Measurements from ENCODE around the genes SNAP23 and TTBK2.

- PRO-cap, 4 experiments: no peak in any of the 4 experiments
- RAMPAGE, long total RNA, 2 experiments: no peak in any of the 2 experiments
These were observed 939 bp upstream of the MAPKBP1 start for GRCh38 chr15:41773275-41773815.

- PRO-cap, 4 experiments: no peak in any of the 4 experiments
- RAMPAGE, long total RNA, 2 experiments: no peak in any of the 2 experiments
These were observed 21.4 kb upstream of the JMJD7 start for GRCh38 chr15:41806309-41807053.

GRCh38 chr15:41900556-41901575, 7.0 kb upstream of the SPTBN5 start:
- PRO-cap, 4 experiments: no peak in any of the 4 experiments
- RAMPAGE, long total RNA, 2 experiments: no peak in any of the 2 experiments

GRCh38 chr15:41920229-41920646, 26.4 kb upstream of the SPTBN5 start:
- PRO-cap, 4 experiments: no peak in any of the 4 experiments
- RAMPAGE, long total RNA, 2 experiments: no peak in any of the 2 experiments

DNA sequence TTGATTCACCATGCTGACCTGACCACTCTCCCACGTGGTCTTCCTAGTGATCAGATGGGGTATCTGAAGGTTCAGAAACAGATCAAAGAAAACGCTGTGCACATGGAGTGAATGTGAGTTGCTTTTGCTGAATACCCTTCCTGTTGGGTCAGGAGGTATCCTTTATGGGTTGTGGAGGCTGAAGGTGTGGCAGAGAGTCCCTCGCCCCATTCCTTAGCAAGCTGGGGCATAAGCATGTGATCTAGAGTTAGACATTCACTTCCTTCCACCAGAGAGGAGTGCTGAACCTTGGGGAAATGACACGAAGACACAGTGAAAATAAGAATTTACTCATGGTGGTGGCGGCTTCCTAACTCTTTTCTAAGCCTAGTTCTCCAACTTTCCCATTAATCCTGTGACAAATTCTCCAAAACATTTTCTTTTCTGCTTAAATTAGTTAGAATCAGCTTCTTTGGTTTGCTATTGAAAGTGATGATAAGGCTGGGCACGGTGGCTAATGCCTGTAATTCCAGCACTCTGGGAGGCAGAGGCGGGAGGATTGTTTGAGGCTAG, 27.9 kb upstream of the SPTBN5 start:
- PRO-cap, 4 experiments: no peak in any of the 4 experiments
- RAMPAGE, long total RNA, 2 experiments: no peak in any of the 2 experiments

GRCh38 chr15:41937606-41938083, 34.7 kb downstream of the EHD4 start:
- PRO-cap, 4 experiments: no peak in any of the 4 experiments
- RAMPAGE, long total RNA, 2 experiments: no peak in any of the 2 experiments

DNA sequence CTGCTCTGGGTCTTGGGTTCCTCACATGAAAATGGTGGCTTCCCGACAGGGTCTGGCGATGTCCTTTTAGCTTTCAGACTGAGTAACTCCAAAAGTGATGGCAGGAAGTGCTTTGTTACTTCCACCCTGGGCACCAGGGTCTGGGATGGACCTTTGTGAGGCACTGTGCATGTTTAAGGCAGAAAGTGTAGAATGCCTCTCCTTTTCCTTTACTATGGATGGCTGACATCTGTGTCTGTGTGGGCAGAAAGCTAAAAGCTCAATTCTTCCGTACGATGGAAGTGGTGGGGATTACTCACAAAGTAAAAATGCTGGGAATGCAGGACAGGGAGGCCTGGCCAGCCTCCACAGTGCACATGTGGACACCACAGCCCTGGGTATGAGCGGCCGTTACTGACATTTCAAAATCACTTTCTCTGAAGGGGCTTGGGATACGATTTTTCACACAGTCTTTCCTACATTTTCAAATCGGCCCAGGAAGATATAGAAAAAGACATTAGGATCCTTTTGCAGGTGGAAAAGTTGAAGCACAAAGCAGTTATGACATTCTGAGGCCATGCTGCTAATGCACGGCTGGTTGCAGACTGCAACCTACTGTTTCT, 28.1 kb downstream of the EHD4 start:
- PRO-cap, 4 experiments: no peak in any of the 4 experiments
- RAMPAGE, long total RNA, 2 experiments: no peak in any of the 2 experiments

DNA sequence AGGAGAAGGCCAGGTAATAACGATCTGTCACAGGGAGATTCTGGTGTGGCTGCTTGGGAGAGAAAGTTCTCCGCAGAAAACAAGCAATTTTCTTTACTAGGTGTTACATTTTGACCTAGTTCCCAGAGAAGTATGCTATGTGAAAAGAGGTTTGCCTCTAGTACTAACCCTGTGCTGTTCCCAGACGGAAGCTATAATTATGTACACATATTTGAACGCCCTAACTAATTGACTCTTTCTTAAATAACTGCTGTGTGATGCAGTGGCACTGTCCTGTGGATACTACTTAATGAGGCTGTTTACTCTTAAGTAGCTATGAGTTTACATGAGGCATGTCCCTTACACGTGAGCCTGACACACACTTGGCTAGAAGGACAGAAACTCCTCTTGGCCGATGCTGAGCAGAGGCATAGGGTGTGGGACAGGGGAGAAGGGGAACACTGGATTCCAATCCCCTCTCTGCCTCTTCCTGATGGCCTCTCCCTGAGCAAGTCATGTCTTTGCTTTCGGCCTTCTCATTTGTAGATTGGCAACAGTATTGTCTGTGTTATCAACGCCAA, 21.9 kb downstream of the EHD4 start:
- PRO-cap, 4 experiments: peak in 1 of 4 experiments; most common plus-strand start position 410 of the sequence (in 1); most common minus-strand start position 281 of the sequence (in 1)
- RAMPAGE, long total RNA, 2 experiments: no peak in any of the 2 experiments

GRCh38 chr15:41951422-41951878, 20.9 kb downstream of the EHD4 start:
- PRO-cap, 4 experiments: no peak in any of the 4 experiments
- RAMPAGE, long total RNA, 2 experiments: no peak in any of the 2 experiments

DNA sequence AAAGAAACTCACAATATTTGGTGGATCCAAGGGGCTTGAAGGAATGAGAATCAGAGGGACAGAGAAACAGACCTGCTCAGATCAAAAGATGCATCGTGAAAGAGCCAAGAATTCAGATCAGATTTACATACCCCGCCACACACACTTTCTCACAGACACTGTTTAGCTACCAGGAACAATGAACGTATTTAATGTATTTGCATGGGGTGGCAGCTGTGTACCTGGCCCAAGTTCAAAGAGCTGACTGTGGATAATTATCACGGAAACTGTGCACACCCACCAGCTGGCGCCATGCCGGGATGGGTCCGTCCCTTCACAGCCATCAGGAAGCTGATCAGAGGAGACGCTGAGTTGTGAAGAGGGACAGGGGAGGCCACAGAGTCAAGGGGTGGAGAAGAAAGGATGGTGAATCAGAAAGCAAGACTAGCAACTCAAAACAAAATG, 13.0 kb upstream of the PLA2G4D start:
- PRO-cap, 4 experiments: no peak in any of the 4 experiments
- RAMPAGE, long total RNA, 2 experiments: no peak in any of the 2 experiments

DNA sequence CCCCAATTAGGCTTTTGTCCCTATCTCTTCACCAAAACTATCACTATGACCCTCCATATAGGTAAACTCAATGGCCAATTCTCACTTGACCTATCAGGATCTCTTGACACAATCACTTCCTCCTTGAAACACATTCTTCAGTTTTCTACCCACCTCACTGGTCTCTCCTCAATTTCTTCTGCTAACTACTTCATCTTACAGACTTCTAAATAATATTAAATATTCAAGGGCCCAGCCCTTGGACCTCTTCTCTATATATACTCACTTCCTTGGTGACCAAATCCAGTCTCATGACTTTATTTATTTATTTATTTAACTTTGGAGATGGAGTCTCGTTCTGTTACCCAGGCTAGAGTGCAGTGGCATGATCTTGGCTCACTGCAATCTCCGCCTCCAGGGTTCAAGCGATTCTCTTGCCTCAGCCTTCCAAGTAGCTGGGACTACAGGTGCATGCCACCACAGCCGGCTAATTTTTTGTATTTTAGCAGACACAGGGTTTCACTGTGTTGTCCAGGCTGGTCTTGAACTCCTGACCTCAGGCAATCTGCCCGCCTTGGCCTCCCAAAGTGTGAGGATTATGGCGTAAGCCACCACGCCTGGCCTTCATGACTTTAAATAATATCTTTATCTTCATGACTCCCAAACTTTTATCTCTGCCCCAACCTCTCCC, 26.8 kb upstream of the VPS39 start:
- PRO-cap, 4 experiments: no peak in any of the 4 experiments
- RAMPAGE, long total RNA, 2 experiments: no peak in any of the 2 experiments

DNA sequence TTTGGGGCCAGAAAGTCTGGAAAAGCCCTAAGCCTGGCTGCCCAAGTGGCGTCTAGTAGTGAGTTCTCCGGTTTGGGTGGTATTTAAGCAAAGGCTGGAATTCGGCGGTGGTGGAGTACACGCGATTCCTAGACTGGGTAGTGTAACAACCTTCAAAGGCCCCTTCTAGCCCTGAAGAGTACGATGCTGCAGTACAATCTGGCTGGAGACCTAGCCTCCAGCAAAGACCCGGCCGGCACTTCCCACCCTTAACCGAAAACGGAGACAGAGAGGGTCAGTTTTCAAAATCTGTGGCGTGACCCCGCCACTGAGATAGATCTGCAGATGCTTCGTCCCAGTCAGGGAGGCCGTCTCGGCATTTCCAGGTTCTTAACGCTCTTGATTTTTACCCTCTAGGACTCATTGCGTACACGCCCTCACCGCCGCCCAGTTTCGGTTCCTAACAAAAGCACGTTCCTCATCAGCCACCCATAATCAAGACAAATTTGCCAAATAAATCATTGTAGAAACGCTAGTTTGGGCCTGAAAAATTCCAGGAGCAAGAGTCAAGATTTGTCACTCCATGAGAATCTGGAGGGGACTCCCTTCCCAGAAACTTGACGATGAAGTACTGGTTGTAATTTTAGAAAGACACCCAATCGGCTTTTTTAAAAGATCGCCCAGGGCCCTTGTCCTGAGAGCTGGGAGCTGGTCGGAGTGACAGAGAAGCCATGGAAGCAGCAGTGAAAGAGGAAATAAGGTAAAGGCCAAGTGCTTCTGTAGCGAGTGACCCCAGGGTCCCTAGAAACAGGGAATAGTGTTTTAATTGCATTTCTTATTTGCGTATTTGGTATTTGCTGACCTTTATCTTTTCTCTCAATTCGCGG, 772 bp upstream of the TMEM87A start:
- PRO-cap, 4 experiments: peak in 4 of 4 experiments; most common plus-strand start position 323 of the sequence (in 4); most common minus-strand start position 260 of the sequence (in 3)
- RAMPAGE, long total RNA, 2 experiments: start-site peak on the plus strand in 1 of 2 experiments, centred at positions 479 to 683 of the sequence, 59 to 65 reads per replicate

DNA sequence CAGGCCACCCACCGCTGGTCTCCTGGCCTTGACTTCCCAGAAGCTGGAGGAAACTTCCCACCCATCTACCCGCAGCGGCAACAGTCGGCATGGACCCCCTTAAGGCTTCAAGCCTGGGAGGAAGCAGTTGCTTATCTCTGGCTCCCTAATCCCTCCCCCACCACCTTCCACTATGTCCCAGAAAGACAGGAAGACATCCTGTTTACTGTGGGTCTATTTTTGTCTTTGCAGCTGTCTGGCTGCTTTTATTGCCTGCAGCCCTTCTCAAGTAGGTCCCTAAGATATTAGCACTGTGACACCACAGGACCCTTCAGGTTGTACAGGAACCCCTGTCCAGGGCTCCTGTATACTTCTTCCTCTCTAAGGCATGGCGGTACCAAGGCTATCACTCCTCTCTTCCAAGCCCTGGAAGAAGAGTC, 27.0 kb downstream of the CAPN3 start:
- PRO-cap, 4 experiments: no peak in any of the 4 experiments
- RAMPAGE, long total RNA, 2 experiments: no peak in any of the 2 experiments

GRCh38 chr15:42410700-42411063, 51.4 kb downstream of the CAPN3 start:
- PRO-cap, 4 experiments: no peak in any of the 4 experiments
- RAMPAGE, long total RNA, 2 experiments: no peak in any of the 2 experiments

GRCh38 chr15:42494941-42496159, at the start of gene SNAP23:
Gene SNAP23, plus strand, starts transcription at chr15:42495634.
- PRO-cap, 4 experiments: peak in 4 of 4 experiments; most common plus-strand start chr15:42495678 (in 4); most common minus-strand start chr15:42495470 (in 4)
- RAMPAGE, long total RNA, 2 experiments: start-site peak on the plus strand in 2 of 2 experiments, at chr15:42495634-42495689 at its widest, 1,506 to 1,688 reads per replicate

- PRO-cap, 4 experiments: no peak in any of the 4 experiments
- RAMPAGE, long total RNA, 2 experiments: no peak in any of the 2 experiments
These were observed 8.7 kb downstream of the STARD9 start for GRCh38 chr15:42583967-42584567.

DNA sequence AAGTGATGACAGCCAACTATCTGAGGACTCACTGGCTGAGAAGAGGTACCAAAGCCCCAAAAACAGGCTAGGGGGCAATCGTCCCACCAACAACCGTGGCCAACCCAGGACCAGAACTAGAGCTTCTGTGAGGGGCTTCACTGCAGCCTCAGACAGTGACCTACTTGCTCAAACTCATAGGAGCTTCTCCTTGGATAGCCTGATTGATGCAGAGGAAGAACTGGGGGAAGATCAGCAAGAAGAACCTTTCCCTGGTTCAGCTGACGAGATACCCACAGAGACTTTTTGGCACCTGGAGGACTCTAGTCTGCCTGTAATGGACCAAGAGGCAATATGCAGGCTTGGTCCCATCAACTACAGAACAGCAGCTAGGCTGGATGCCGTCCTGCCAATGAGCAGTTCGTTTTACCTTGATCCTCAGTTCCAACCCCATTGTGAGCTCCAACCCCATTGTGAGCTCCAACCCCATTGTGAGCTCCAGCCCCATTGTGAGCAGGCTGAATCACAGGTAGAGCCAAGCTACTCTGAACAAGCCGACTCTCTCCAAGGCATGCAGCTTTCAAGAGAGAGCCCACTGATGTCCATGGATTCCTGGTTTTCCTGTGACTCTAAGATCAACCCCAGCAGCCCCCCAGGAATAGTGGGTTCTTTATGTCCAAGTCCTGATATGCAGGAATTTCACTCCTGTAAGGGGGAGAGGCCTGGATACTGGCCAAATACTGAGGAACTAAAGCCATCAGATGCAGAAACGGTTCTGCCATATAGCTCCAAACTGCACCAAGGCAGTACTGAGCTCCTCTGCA, 51.7 kb downstream of the CDAN1 start:
- PRO-cap, 4 experiments: no peak in any of the 4 experiments
- RAMPAGE, long total RNA, 2 experiments: no peak in any of the 2 experiments

GRCh38 chr15:42719736-42720495, 17.0 kb downstream of the CDAN1 start:
- PRO-cap, 4 experiments: no peak in any of the 4 experiments
- RAMPAGE, long total RNA, 2 experiments: no peak in any of the 2 experiments

DNA sequence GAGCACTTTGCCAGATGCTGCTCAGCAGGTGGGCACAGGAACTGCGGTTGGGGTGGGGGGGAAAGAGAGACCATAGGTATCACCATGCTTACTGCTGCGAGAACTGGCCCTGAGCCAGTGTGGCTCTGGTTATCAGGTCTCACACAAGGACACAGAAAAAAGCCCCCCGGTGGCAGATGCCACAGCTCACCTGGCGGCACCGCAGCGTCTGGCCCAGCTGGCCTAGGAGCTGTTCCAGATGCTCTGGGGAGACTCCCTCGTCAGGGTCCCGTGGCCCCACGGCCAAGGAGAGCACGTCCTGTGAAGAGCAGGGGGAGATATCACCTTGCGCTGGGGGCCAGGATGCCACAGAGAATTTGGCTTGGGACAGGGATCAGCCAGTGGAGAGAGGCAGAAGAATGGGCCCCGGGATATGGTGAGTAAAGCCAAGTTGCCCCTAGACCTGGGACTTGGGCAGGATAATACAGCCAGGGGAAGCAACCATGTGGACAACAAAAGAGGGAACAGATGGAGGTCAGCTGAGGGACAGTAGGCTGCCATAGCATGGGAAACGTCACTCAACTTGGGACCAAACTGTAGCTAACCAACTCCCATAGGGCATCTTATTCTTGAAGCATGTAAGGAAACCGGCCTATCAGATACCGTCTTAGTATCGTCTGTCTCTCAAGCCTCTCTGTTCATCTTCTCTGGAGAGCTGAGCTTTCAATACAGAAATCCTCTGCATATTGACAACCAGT, 10.6 kb downstream of the CDAN1 start:
- PRO-cap, 4 experiments: no peak in any of the 4 experiments
- RAMPAGE, long total RNA, 2 experiments: no peak in any of the 2 experiments

- PRO-cap, 4 experiments: peak in 4 of 4 experiments; most common minus-strand start chr15:42920776 (in 2)
- RAMPAGE, long total RNA, 2 experiments: no peak in any of the 2 experiments
These were observed at the start of gene TTBK2 for GRCh38 chr15:42920119-42920939. Gene TTBK2, minus strand, starts transcription at chr15:42920778.